Measurements from ENCODE around the gene S1PR3.

GRCh38 chr9:86947799-86948253 lies 520 bp upstream of the GAS1 start:
- PRO-cap, result bidirectional peak, plus-strand start at chr9:86947956, minus-strand start at chr9:86947644

DNA sequence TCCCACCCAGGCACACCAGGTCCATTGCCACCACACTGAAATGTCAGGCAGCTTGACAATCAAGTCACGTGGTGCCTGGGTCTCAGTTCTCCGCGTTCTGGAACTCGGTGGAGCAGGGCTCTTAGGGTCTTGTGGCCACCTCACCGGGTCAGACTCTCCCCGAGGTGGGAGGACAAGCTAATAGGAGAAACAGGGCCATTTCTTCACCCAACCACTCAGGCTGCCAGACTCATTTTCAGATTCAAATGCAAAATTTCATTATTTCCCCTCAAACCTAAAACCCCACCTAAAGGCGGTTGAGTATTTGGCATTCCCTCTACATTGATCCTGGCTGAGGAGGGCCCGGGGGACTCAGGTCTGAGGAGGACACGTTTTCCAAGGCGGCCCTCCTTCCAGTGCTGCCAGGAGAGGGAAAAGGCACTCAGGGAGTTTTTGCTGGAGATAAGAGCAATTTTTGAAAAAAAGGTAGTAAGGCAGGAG lies 200.6 kb upstream of the GAS1 start:
- PRO-cap, result no peak

DNA sequence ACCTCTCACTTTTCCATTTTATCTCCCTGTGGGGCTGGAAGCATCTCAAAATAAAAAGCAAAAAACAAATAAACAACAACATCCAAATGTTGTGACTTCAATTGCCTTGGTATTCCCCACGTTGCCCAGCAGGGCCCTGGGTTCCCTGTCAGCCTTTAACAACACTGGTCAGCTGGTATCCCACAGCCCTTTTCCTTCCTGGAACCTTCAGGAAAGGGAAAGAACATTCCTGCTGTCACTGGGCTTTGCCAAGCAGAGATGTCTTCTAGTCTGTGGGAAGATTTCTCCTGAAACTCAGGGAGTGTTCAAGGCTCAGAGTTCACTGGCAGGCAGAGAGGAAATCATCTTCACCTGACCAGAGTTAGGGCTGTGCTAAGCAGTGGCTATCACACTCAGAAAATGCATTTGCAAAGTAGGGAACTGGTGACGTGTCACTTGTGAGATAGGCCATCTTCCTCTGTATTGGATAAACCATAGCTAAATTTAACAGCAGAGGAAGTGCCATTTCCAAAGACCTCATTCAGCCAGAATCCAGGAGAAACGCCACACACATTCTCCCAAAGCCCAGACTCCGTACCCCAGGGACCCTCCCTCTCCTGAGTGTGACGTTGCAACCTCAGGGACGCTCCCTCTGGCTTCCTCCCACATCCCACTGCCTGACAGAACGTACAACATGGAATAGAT lies 274.1 kb upstream of the DAPK1 start:
- PRO-cap, result unidirectional peak, plus-strand start at position 519 of the sequence

DNA sequence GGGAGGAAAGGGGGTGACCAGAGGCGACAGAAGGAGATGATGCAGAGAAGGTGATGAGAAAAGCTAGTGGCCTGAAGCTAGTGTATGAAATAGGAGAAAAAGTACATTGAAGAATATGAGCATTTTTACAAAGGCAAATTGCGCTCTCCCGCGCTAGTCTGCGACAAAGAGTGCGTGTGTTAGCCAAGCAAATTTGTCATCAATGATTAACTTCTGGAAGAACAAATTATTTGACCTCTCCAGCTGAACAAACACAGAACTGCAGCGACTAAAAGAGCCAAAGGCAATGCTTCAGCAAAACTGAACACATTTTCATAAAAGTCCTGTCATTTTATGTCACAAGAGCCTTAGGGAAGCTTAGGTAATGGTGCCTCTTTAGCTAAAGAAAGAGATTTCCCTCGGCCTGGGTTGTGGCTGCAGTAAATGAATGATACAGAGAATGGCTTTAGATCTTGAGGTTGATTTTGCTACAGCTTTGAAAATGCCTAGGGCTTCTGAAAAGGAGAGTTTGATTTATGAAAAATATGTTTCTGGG lies 101.6 kb upstream of the DAPK1 start:
- PRO-cap, result no peak

DNA sequence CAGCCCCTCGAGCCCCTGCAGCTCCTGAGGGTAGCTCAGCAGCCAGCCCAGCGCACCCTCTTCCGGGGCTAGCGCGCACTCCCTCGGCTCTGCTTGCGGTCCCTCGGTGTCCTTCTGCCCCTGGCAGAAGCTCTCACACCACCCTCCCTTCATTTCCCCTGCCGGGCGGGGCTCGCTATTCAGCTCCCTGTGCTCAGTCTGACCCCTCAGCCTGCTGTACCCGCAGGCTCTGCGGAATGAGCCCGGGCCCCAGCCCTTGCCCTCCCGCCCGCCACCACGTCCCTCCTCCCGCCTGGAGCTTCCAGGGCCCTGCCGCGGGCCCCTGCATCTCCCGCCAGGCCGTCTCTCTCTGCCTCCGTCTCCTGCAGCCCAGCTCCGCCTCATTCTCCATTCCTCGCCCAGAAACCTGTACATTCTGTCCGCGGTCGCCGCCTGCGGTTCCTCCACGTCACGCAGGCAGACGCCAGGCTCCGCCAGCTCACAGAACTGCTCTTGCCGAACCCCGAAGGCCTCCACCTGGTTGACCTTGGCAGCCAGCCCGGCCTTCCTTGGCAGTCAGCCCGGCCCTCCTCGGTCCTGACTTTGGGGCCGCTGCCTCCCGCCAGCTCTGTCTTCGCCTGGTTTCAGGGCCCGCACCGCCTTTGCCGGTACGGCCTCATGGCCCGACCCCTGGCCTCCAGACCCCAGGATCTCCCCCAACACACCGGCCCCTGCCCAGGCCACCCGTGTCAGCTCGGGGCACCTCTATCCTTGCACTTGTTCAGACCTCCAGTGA lies 61.6 kb downstream of the SPATA31C2 start:
- PRO-cap, result no peak

- PRO-cap, result unidirectional peak, plus-strand start at chr9:88387470; bidirectional peak, plus-strand start at chr9:88387959, minus-strand start at chr9:88387873
Observed at GRCh38 chr9:88387080-88388156, 826 bp upstream of the SPIN1 start.

DNA sequence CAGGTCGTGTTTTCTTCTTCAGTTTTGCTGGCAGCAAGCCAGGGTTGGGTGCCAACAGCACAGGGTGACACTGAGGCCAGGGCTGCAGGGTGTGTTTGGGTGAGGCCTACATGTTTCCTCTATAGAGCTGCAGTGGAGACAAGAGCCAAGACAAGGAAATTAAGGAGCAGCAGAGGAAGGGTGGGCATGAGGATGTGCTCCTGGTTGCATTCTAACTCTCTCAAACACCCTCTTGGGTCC lies 52.3 kb downstream of the NXNL2 start:
- PRO-cap, result no peak

DNA sequence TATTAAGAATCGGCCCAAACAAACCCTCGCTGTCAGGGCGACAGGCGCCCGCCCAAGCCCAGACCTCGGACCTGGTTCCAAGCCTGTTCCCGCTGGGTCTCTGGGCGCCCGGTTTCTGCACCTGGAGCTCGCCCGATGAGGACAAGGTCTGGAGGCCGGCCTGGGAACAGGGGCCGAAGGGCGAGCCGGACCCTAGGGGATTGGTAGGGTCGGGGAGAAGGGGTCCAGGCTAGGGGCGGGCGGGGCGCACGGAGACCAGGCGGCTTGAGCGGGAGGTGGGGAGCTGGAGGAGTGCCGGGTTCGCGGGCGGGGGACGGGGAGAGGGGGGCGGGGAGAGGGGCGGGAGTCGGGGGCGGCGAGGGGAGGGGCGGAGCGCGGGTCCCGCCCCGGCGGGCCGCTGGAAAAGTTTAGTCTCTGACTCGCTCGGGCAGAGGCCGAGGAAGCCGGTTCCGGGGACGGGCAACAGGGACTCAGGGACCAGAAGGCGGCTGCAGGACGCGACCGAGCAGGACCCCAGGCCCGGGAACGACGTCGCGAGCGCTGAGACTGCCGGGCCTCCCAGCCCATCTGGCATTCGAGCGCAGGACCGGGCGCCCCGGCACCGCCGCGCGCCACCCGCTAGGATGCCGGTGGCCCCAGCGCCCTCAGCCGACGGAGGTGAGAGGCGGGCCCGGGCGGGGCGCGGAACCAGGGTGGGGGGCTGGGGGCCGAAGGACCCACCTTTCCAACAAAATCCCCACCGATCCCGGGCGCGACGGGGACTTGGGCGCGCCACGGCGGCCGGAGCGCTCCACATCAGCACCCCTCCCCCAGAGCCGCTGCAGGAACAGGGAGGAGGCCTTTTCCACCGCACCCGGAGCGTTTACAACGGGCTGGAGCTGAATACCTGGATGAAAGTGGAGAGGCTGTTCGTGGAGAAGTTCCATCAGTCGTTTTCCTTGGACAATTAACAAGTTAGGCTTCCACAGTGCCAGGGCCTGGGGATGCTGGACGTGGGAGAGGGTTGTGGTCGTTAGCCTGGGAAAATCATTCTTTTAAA lies at the start of gene S1PR3:
TSS of gene S1PR3 (plus strand) at position 430 of the 1,039 bp plus-strand sequence.
- PRO-cap, result bidirectional peak, plus-strand start at position 430 of the sequence, minus-strand start at position 266 of the sequence

DNA sequence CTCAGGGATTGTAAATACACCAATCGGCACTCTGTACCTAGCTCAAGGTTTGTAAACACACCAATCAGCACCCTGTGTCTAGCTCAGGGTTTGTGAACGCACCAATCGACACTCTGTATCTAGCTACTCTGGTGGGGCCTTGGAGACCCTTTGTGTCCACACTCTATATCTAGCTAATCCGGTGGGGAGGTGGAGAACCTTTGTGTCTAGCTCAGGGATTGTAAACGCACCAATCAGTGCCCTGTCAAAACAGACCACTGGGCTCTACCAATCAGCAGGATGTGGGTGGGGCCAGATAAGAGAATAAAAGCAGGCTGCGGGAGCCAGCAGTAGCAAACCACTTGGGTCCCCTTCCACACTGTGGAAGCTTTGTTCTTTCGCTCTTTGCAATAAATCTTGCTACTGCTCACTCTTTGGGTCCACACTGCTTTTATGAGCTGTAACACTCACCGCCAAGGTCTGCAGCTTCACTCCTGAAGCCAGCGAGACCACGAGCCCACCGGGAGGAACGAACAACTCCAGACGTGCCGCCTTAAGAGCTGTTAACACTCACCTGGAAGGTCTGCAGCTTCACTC lies 28.0 kb upstream of the CKS2 start:
- PRO-cap, result no peak

DNA sequence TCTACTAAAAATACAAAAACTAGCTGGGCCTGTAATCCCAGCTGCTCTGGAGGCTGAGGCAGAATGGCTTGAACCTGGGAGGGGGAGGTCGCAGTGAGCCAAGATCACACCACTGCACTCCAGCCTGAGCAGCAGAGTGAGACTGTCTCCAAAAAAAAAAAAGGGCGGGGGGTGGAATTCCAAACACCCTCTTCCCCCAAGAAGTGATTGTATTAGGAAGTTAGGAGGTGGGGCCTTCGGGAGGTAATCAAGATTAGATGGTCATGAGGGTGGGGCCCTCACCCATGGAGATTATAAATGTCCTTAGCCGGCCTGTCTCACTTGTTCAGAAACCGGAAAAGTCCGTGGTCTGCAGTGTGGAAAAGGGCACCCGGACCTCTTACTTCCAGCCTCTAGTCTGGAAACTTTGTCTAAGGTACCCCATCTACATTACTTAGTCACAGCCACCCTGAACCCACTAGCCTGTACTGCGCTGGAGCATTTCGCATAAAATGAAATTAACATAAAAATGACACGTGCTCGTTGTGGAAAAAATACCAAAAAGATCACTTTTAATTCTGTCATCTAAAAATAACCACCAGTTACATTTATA lies 1.4 kb upstream of the CKS2 start:
- PRO-cap, result unidirectional peak, plus-strand start at position 324 of the sequence

- PRO-cap, result no peak
Observed at GRCh38 chr9:89322371-89322969, 4.2 kb downstream of the SECISBP2 start.

DNA sequence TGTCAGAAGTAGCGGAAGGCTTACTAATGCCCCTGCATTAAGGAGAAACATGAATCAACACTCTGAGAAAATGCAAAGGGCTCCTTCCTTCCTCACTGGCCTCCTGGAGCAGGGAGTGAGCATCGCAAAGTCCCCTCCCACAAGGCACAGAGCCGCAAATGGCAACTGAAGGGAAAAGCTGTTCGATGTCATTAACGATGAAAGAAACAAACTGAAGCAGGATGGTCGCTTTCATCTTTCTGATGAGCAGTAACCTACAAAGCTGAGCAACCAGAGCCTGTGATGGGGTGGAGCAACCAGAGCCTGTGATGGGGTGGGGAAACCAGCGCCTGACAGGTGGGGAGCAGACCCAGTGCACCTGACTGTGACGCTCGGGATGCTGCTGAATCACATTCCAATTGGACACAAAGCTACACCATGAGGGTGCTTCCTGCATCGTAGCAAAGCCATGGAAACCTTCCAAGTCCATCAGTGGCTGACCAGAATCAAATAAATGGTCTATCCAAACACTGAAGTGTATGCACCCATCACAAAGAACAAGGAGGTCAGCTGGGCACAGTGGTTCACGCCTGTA lies 40.9 kb downstream of the SEMA4D start:
- PRO-cap, result no peak

DNA sequence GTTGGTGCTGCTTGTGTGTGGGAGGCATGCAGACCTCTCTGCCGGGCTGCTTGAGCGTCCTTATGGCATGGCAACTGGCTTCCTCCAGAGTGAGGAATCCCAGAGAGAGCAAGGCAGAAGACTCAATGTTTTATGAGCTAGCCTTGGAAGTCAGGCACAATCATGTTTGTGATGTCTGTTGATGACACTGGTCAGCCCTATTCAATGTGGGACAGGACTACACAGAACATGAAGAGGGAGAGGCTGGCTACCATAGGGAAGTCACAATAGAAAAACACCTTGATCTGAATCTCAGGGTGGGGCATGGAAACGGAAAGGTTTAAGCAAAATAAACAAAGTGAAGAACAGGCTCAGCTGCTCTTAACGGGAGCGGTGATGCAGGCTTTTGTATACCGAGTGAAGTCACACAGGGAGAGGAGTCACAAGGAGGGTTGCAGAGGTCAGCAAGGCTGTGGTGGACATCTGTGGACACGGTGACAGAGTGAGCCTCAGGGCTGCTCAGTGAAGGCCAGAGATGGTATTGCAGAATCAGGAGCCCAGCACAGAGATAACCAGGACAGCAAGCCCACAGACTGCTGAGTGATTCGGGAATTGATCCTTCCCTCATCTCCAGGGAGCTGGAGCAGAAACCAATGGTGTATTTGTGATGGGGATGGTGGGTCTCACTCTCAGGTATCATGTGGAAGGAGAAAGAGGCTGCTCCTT lies 30.6 kb upstream of the SEMA4D start:
- PRO-cap, result no peak

DNA sequence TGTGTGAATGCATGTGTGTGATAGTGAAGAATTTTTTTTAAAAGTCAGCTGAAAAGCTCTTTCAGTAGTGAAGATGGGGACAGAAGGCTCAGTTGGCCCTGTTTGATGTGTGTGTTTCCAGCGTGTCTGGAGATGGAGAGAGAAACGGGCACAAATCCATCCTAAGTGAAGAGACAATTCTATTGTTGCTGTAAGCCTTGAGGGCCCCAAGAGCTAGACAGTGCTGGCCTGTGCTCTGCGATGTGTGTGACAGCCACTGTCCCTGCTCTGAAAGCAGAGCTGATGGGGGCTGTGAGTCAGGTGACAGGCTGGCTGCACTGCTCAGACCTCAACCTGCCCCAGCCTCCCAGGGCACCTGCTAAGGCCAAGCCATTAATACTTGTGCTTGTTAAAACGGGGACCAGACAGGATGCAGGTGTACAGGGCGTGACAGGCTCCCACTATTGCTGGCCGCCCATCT lies 44.5 kb upstream of the SEMA4D start:
- PRO-cap, result no peak

DNA sequence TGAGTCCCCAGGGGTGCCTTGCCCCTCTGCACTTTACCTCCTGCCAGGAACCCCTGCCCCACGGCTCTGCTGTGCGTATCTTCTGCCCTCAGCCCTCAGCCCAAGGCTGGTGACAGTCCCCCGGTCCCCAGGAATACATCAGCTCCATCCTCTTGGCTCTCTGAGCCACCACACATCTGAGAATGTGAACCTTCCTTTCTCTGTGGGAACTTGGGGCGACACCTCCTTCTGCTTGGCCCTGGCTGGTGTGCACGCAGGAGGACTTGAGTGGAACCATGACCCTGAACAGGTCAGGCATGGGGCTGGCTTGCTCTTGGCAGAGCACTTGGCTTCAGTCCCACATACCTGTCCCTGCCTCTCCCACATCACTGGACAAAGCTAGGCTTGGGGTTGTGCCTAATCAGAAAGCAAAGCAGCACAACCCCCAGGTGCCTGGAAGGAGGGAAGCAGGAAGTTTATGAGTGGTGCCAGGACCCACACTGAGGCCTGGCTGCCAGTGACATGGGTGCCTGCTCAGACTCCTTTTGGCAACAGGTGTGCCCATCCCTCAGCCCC lies 13.1 kb downstream of the GADD45G start:
- PRO-cap, result no peak

GRCh38 chr9:89653906-89654315 lies 49.1 kb downstream of the GADD45G start:
- PRO-cap, result no peak

GRCh38 chr9:89656002-89656746 lies 51.4 kb downstream of the GADD45G start:
- PRO-cap, result no peak

DNA sequence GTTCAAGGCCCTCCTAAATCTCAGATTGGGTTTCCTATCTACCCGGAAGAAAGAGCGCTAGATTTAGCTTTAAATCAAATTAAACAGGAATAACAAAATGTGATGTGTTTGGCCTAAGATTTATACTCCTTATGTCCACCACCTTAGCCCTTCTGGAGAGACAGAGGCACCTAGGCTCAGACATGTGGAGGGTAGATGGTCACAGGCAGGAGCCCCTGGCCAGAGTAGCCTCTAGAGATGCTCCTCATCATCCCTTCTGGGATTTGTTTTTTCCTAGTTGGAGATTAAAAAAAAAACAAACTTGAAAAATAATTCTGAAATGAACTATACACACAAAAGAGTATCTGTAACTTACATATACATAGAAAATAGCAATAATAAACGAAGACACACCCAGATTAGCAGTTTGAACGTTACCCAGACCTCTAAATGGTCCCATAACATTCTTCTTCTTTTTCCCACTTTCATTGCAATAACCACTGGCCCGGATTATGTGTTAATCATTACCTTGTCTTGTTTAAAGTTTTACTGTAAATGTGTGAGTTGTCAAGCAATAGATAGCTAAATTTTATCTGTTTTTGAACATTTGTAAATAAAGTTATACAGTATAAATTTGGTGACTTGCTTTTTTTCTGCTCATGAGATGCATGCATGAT lies 65.8 kb downstream of the GADD45G start:
- PRO-cap, result no peak

GRCh38 chr9:89730505-89731200 lies 125.8 kb downstream of the GADD45G start:
- PRO-cap, result no peak

- PRO-cap, result no peak
Observed at GRCh38 chr9:89916138-89916611, 311.4 kb downstream of the GADD45G start.

All from trachea (tissue), 1 donor.